Measurements from ENCODE around the gene CEP128.

DNA sequence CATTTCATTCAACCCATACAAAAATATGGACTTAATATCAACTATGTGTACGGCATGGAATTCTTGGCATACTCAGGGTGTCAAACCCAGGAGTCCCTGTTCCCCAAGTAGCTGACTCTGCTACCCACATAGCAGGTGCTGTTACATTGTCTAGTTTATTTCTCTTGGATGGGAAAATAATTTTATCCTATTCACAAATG, 235.5 kb downstream of the NRXN3 start:
- PRO-cap, 4 experiments: no peak in any of the 4 experiments
- RAMPAGE, long total RNA, 2 experiments: no peak in any of the 2 experiments
- RRBS: no CpG with 5 or more reads among the region's 1 CpG

- PRO-cap, 4 experiments: peak in 1 of 4 experiments; most common plus-strand start chr14:80215984 (in 1); most common minus-strand start chr14:80215807 (in 1)
- RAMPAGE, long total RNA, 2 experiments: no peak in any of the 2 experiments
- RRBS: no CpG with 5 or more reads among the region's 11 CpGs
Observed at GRCh38 chr14:80215509-80216108, 4.3 kb upstream of the DIO2 start.

DNA sequence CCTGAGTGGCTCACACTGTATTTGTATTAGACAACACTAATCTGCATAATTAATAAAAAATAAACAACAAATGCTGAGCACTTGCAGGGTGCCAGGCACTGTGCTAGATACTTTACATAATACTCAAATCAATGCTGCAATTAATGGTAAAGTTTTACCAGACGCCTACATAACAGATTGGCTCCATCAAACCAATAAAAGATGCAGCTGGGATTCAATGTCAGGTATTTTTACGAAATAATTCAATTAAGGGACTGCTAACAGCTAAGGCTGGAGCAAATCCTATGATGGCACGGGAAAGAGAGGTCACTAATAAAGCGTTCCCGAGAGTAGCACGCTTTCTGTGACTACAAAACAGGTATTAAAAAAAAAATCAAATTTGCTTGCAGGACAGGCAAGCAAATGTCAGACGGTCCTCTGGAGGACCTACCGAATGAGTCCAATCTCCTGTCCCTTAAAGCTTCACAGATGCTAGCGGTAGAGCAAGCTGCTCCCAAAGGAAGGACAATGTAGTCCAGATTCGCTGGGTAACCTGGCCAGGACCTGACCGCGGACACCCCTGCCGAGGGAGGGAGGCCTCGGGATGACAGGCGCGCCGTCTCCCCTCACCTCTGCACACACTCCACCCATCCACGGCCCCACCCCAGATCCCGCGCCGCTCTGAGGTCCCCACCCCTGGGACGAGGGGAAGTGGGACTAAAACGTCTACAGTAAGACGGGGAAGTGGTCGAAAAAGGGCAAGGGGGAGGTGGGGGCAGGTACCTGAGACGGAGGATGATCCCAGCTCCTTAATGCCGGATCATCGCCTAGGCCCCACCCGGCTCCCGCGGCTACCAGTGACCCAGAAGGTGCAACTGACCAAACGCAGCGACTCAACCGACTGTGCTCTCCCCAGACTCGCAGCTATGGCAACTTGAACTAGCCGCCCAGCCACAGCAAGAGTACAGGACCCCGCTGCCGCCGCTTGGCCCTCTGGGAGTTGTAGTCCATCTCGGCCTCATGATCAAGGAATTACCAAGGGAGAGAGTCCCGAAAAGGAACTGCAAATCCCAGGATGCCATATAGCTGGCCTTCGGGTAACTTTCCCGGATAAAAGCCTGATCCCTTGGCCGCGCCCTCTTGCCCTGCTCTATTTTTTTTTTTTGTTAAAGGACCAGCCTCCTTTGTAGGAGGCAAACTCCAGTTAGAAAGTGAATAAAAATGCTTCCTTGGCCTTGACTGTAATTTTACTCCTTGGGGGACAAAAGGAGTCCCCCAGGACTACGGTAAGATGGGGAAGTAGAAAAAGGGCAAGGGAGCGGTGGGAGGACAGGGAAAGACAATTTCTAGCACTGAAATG, at the start of gene CEP128:
Gene CEP128 (minus strand): TSS at position 920 of the 1,339 bp plus-strand sequence.
- PRO-cap, 4 experiments: peak in 4 of 4 experiments; most common plus-strand start position 1,089 of the sequence (in 1); most common minus-strand start position 907 of the sequence (in 4)
- RAMPAGE, long total RNA, 2 experiments: start-site peak on the minus strand in 1 of 2 experiments, centred at position 933 of the sequence, 25 reads per replicate
- RRBS: no CpG with 5 or more reads among the region's 47 CpGs

GRCh38 chr14:80942158-80942532, 607 bp upstream of the CEP128 start:
- PRO-cap, 4 experiments: no peak in any of the 4 experiments
- RAMPAGE, long total RNA, 2 experiments: no peak in any of the 2 experiments
- RRBS: no CpG with 5 or more reads among the region's 4 CpGs

DNA sequence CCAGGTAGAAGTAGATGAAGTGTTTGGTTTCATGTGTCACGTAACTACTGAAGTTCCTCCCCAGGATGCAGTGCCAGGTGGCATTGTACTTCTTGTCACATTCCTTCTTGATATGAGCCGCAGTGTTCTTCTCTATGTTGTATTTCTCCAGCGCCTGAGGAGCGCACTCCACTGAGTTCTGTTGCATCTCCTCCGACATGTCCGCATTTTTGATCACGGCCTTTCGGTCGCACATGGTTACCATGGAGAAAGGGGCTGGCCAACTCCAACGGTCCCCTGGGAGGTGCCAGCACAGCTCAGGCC, 25.5 kb upstream of the GTF2A1 start:
- PRO-cap, 4 experiments: no peak in any of the 4 experiments
- RAMPAGE, long total RNA, 2 experiments: no peak in any of the 2 experiments
- RRBS: no CpG with 5 or more reads among the region's 10 CpGs

DNA sequence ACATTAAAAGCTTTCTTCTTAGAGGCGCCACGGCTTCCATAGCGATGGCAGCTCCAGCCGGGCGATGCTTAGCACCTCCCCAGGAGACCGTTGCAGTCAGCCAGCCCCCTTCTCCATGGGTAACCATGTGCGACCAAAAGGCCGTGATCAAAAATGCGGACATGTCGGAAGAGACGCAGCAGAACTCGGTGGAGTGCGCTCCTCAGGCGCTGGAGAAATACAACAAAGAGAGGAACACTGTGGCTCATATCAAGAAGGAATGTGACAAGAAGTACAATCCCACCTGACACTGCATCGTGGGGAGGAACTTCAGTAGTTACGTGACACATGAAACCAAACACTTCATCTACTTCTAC, 12.7 kb upstream of the STON2 start:
- PRO-cap, 4 experiments: no peak in any of the 4 experiments
- RAMPAGE, long total RNA, 2 experiments: no peak in any of the 2 experiments
- RRBS: no CpG with 5 or more reads among the region's 16 CpGs

DNA sequence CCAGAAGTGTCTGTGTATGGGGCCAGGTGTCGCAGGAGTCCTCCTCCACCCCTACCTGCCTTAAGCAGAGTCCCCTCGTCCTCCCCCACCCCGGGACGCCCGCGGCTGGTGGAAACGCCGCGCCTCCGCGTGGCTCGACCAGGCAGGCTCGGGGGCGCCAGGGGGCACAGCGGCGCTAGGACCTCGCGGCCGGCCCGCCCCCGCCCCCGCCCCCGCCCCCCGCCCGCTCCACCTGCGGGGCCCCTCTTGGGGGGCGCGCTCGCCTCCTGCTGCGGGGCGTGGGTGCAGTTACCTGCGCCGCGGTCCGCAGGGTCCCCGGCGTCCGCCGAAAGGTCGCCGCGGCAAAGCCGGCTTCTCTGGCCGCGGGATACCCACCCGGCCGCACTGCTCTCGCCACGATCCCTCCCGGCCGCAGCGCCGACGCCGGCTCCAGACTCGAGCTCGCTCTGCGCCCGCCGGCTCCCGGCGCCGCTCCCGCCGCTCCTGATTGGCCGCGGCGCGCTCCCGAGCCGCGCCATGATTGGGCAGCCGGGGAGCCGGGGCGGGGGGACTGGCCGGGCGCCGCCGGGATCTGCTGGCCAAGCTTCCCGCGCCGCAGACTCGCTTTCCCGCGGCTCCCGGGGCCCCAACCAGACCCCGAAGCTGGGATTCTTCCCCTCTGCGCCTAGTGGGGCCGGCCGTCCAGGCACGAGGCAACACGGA, 36.1 kb upstream of the STON2 start:
- PRO-cap, 4 experiments: peak in 4 of 4 experiments; most common minus-strand start position 437 of the sequence (in 4)
- RAMPAGE, long total RNA, 2 experiments: no peak in any of the 2 experiments
- RRBS: 2% methylated on average over 36 of the region's 92 CpGs

GRCh38 chr14:84254173-84254774, 1275.7 kb upstream of the FLRT2 start:
- PRO-cap, 4 experiments: no peak in any of the 4 experiments
- RAMPAGE, long total RNA, 2 experiments: no peak in any of the 2 experiments
- RRBS: no CpG with 5 or more reads among the region's 8 CpGs

GRCh38 chr14:85532842-85533678, 3.1 kb downstream of the FLRT2 start:
- PRO-cap, 4 experiments: peak in 4 of 4 experiments; most common plus-strand start chr14:85533200 (in 4); most common minus-strand start chr14:85533084 (in 3)
- RAMPAGE, long total RNA, 2 experiments: no peak in any of the 2 experiments
- RRBS: 2% methylated on average over 30 of the region's 67 CpGs

- PRO-cap, 4 experiments: no peak in any of the 4 experiments
- RAMPAGE, long total RNA, 2 experiments: no peak in any of the 2 experiments
- RRBS: no CpG with 5 or more reads among the region's 3 CpGs
Observed at GRCh38 chr14:87531734-87532230, 461.2 kb downstream of the GALC start.

GRCh38 chr14:87992165-87992715, 742 bp downstream of the GALC start:
- PRO-cap, 4 experiments: peak in 2 of 4 experiments; most common plus-strand start chr14:87992455 (in 1)
- RAMPAGE, long total RNA, 2 experiments: no peak in any of the 2 experiments
- RRBS: no CpG with 5 or more reads among the region's 23 CpGs

DNA sequence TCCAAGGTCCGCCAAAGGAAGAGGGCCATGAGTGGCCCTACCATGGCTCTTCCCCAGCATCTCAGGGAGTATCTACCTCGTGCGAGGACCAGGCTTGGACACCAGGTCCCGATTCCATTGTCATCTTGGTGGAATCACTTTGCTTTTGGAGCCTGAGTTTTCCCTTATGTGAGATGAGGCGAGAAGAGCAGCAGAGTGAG, 358 bp upstream of the GALC start:
- PRO-cap, 4 experiments: no peak in any of the 4 experiments
- RAMPAGE, long total RNA, 2 experiments: no peak in any of the 2 experiments
- RRBS: no CpG with 5 or more reads among the region's 5 CpGs

GRCh38 chr14:88049416-88049758, 44.5 kb downstream of the GPR65 start:
- PRO-cap, 4 experiments: no peak in any of the 4 experiments
- RAMPAGE, long total RNA, 2 experiments: no peak in any of the 2 experiments
- RRBS: no CpG with 5 or more reads among the region's 1 CpG

DNA sequence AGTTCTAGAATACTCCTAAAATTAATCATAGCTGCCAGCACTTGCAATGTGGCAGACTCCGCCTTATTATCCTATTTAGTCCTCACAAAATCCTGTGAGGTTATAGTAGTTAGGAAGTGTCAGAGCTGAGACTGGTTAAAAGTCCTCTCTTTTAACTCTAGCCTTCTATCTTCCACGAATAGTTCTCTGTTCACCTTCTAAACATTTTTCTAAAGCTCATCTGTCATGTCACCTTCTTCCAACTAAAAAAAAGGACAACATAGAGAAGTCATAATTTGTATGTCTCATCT, 74.3 kb downstream of the KCNK10 start:
- PRO-cap, 4 experiments: no peak in any of the 4 experiments
- RAMPAGE, long total RNA, 2 experiments: no peak in any of the 2 experiments
- RRBS: no CpG with 5 or more reads among the region's 2 CpGs

DNA sequence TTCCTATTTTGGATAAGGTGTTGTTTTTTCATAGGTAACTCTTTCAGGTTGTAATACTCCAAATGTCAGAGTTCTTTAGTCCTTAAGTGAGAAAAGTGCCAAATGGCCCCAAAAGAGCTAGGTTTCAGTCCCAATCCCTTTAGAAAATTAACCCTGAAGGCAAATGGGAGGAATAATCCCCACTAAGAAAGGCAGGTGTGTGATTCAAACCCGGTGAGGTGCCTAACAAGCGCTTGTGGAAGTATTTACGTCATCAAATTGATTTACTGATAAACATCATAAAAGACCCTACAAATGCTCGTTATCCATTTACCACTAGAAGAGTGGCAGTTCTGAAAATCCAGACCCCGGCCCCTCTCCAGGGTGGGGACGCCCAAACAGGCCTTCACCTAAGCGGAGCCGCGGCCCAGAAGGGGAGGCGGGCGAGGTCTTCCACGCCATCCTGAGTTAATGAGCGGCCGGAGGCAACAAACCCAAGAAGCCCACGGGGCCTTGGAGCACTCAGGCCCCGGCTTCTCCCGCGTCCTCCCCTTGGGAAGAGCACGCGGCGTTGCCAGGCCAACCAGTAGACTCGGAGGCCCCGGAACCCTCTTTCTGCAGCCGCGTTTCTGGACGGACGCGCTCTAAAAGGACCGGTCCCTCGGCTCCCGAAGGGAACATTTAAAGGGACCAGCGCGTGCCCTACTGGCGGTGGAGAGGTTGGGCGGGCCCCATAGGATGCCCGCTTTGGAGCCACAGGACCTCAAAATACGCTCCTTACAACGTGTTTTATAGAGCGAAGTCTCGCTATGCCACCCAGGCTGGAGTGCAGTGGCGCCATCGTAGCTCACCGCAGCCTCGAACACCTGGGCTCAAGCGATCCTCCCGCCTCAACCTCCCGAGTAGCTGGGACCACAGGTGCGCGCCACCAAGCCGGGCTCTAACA, 3.6 kb downstream of the PTPN21 start:
- PRO-cap, 4 experiments: peak in 4 of 4 experiments; most common plus-strand start position 663 of the sequence (in 4); most common minus-strand start position 542 of the sequence (in 1)
- RAMPAGE, long total RNA, 2 experiments: no peak in any of the 2 experiments
- RRBS: 4% methylated on average over 20 of the region's 50 CpGs

DNA sequence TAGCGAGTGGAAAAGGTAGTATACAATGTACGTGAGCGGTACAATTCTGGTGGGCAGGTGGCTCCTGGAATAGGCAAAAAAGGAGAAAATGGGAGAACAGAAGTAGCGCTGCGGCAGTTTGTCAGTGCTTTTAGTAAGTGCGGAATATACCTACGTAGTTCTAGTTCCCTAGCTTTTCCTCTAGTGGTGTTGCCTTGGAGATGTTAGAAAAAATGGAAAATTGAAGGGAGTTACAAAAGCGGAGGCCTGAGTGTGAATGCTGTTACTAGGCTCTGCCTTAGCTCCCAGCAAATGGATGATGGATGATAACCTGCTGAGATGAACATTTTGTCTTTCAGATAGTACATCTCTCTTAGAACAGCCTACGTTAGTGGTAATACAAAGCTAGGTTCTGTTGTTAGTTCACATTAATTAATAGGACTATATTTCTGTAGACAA, 1.1 kb downstream of the TTC8 start:
- PRO-cap, 4 experiments: no peak in any of the 4 experiments
- RAMPAGE, long total RNA, 2 experiments: no peak in any of the 2 experiments
- RRBS: no CpG with 5 or more reads among the region's 9 CpGs

DNA sequence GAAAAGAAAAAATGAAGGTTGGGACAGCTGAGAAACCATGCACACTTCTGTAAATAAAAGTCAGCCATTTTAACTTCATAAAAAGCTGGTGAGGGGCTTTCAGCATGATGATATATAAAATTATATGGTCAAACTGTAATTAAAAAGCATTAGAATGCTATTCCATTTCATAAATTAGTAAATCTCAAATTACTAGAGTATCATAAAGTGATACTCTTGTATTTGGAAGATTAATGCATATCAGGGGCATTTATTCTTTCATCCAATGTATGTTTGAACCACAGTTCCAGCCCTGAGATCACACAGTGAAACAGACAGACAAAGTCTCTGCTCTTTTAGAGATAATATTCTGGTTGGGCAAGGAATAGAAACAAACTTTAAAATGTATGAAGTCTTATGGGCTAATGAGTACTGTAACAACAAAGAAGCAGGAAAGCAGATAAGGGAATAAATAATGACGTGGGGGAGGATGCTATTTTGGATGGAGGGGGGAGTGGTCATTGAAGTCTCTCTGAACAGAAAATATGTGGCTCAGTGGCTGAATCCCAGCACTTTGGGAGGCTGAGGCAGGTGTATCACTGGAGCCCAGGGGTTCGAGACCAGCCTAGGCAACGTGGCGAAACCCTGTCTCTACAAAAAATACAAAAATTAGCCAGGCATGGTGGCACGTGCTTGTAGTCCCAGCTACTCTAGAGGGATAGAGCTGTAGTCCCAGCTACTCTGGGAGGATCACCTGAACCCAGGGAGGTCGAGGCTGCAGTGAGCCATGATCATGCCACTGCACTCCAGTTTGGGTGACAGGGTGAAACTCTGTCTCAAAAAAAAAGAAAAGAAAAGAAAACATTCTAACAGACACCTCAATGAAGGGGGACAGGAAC, 21.3 kb downstream of the TTC8 start:
- PRO-cap, 4 experiments: no peak in any of the 4 experiments
- RAMPAGE, long total RNA, 2 experiments: no peak in any of the 2 experiments
- RRBS: no CpG with 5 or more reads among the region's 6 CpGs

GRCh38 chr14:89219934-89220459, 197.0 kb downstream of the FOXN3 start:
- PRO-cap, 4 experiments: no peak in any of the 4 experiments
- RAMPAGE, long total RNA, 2 experiments: no peak in any of the 2 experiments
- RRBS: no CpG with 5 or more reads among the region's 4 CpGs

DNA sequence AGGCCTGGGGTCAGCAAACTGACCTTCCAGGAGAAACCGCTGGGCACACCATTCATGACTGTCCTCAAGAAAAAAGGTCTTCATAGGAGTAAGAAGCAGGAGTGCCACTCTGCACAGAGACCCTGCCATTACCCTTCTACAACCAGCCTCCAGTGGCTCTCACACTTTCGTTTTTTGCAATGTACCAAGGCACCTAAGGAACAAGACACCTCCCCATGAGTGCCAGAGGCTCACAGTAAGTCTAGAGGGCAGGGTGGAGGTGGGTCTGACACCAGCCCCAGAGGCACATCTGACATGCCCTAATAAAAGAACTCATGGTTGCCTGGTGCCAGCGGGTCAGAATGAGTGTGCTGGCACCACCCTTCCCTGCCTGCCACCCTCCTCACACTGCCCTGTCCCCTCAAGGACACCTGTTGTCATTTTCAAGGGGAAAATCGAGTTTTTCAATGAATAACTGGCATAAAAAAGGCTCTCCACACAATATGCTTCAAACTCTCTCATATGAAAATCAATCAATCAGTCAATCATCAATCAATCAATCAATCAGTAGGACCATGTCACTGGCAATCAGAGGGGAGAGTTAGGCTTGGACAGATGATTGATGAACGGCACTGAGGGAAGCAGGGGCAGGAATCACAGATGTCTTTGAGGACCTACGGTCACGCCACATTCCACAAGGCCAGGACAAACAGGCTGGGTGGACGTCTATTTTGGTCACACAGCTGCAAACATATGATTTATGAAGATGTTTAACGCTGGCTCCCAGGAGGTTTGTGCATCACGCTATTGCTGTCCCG, 161.1 kb downstream of the FOXN3 start:
- PRO-cap, 4 experiments: no peak in any of the 4 experiments
- RAMPAGE, long total RNA, 2 experiments: start-site peak on the minus strand in 1 of 2 experiments, centred at position 218 of the sequence, 6 reads per replicate
- RRBS: no CpG with 5 or more reads among the region's 11 CpGs

GRCh38 chr14:89293391-89293817, 123.6 kb downstream of the FOXN3 start:
- PRO-cap, 4 experiments: no peak in any of the 4 experiments
- RAMPAGE, long total RNA, 2 experiments: start-site peak on the minus strand in 1 of 2 experiments, at chr14:89293414-89293900 at its widest, 12 reads per replicate
- RRBS: no CpG with 5 or more reads among the region's 5 CpGs

Measured in uterus (tissue), 7 donors.